Endodermal cell (in vitro differentiated cells): ENCODE measurements around the genes CCNC, SIM1 and PRDM1.

DNA sequence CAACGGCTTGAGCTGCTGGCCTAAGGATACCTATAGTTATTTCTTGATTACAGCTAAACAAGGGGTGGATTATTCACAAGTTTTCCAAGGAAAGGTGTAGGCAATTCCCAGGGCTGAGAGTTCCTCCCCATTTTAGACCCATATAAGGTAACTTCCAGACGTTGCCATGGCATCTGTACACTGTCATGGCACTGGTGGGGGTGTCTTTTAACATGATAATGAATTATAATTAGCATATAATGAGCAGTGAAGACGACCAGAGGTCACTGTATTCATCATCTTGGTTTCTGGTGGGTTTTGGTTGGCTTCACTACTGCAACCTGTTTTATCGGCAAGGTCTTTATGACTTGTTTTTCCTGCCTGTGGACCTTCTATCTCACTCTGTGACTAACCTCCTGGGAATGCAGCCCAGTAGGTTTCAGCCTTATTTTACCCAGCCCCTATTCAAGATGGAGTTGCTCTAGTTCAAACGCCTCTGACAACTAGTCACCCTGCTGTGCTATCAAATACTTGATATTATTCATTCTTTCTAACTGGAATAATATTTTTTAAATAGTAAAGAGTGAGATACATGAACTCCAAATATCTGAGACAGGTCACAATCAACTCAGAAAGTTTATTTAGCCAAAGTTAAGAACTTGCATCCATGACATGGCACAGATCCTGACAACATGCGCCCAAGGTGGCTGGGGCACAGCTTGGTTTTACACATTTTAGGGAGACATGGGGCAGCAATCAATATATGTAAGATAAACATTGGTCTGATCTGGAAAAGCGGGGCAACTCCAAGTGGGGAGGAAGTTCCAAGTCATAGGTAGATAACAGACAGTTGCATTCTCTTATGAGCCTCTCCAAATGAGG lies 1.3 kb upstream of the UFL1 start:
- PRO-cap = bidirectional peak, plus-strand start at position 657 of the sequence, minus-strand start at position 344 of the sequence

- PRO-cap = no peak
Measured at GRCh38 chr6:99553458-99554516, 14.7 kb downstream of the CCNC start.

DNA sequence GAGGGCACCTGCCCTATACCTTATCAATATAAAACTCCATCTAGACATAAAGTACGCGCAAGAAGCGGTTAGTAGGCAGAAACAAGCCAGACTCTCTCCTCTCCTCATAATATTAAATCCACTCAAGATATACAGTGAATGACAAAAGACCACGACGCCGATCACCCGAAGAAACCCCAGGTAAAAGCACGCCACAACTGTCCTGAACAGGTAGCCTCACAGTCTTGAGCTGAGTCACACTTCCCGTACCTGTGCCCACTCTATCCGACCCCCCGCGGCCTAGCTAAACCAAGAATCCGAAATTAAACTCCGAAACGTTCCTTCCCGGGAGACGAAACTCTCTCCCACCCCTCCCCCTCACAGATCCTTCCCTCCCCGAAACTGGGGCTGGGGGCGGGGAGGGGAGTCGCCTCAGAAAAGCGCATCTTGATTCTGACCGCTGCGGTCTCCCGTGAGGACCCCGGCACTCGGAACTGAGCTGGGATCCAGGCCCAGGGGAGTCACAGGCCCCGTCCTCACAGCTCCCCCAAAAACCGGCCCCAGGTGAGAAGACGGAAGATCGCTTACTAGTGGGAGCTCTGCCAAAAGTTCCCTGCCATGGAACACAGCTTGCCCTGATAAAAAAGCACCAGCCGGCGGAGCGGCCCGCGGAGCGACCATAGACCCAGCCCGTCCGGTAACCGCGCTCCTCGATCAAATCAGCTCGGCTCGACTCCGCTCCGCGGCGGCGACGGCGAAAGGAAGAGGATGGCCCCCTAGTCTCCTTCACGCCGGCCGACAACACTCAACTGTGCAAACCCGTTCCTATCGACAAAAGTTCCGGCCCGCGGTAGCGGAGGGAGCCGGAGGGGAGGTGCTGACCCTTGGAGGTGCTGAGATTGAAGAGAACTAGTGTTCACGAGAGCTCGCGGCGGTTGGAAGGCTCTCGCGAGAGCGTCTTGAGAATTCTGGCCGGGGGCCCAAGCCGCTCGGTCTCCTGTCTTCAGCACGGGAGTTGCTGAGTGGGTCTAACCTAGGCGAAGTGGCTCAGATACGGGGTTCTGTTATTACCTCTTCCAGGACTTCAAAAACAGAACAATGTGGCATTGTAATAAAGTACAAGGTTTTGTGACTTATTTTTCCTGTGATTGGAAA lies at the start of gene CCNC:
Gene CCNC, minus strand, starts transcription at position 732 of the 1,134 bp plus-strand sequence.
- PRO-cap = unidirectional peak, plus-strand start at position 121 of the sequence; bidirectional peak, plus-strand start at position 237 of the sequence, minus-strand start at position 226 of the sequence; bidirectional peak, plus-strand start at position 414 of the sequence, minus-strand start at position 310 of the sequence; bidirectional peak, plus-strand start at position 437 of the sequence, minus-strand start at position 475 of the sequence; bidirectional peak, plus-strand start at position 1,011 of the sequence, minus-strand start at position 732 of the sequence

DNA sequence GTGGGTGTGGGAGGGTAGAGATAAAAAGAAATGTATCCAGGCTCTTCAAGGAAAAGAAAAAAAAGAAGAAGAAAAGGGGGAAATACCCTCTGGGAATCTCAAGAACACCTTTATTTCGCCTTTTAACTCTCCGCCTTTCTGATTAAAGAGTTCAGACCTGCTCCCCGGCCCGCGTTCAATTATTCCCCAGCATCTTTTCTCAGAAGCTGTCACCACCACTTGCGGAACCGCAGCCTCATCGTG lies 4.3 kb upstream of the PRDM13 start:
- PRO-cap = no peak

DNA sequence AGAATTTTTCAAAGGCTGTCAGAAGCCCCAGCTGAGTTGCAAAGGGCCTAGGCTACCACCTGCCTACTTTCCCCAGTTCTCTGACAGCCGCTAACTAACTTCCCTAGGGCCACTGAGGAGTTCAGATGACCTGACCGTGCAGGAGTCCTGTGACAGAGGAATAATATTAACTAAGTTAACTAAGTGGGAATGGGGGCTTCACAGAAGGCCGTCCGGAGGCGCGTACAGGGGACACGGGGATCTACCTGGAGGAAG lies 884 bp downstream of the MCHR2 start:
- PRO-cap = no peak

DNA sequence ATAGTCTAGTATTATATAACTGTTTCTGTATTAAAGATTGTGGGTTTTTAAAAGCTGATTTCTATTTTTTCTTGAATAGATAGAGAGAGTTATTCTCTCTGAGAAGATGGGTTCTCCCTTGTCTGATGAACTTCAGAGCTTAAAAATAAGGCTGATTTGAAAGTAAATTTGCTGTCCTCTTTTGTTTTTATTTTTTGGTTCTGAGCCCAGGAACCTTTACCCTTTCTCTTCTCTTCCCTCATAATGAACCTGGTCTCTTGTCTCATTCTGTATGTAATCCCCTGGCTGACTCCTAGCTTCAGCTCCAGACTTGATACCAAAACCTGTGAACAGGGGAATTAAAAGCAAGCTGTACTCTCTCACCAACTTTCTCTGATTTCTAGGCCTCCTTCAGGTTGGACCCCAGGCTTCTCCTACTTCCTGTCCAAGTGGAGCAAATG lies 188.0 kb upstream of the MCHR2 start:
- PRO-cap = no peak

GRCh38 chr6:100196271-100197062 lies 202.4 kb upstream of the MCHR2 start:
- PRO-cap = bidirectional peak, plus-strand start at chr6:100196460, minus-strand start at chr6:100196401; unidirectional peak, minus-strand start at chr6:100196848

GRCh38 chr6:100464646-100465549 lies at the start of gene SIM1:
Gene SIM1, minus strand, starts transcription at chr6:100464921.
- PRO-cap = unidirectional peak, plus-strand start at chr6:100465138

- PRO-cap = no peak
Measured at GRCh38 chr6:100487602-100487881, 22.8 kb upstream of the SIM1 start.

DNA sequence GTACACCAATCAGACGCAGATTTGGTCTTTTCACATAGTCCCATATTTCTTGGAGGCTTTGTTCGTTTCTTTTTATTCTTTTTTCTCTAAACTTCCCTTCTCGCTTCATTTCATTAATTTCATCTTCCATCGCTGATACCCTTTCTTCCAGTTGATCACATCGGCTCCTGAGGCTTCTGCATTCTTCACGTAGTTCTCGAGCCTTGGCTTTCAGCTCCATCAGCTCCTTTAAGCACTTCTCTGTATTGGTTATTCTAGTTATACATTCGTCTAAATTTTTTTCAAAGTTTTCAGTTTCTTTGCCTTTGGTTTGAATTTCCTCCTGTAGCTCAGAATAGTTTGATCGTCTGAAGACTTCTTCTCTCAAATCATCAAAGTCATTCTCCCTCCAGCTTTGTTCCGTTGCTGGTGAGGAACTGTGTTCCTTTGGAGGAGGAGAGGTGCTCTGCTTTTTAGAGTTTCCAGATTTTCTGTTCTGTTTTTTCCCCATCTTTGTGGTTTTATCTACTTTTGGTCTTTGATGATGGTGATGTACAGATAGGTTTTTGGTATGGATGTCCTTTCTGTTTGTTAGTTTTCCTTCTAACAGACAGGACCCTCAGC lies 120.6 kb upstream of the SIM1 start:
- PRO-cap = no peak

DNA sequence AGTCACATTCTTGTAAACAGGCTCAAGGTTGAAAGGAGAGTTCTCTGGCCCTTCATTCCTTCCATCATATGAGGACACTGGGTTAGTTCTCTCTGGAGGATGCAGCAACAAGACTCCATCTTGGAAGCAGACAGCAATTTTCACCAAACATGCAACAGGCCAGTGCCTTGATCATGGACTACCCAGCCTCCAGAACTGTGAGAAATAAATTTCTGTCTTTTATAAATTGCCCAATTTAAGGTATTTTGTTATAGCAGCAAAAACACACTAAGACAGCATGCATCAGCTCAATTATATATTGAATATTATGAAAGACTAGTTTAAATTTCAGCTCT lies 190.4 kb upstream of the GRIK2 start:
- PRO-cap = no peak

- PRO-cap = bidirectional peak, plus-strand start at chr6:104941620, minus-strand start at chr6:104941303
Measured at GRCh38 chr6:104940794-104941818, 15.8 kb upstream of the LIN28B start.

- PRO-cap = no peak
Measured at GRCh38 chr6:105372120-105372524, 30.8 kb downstream of the PREP start.

GRCh38 chr6:105483430-105484027 lies 80.6 kb upstream of the PREP start:
- PRO-cap = no peak

DNA sequence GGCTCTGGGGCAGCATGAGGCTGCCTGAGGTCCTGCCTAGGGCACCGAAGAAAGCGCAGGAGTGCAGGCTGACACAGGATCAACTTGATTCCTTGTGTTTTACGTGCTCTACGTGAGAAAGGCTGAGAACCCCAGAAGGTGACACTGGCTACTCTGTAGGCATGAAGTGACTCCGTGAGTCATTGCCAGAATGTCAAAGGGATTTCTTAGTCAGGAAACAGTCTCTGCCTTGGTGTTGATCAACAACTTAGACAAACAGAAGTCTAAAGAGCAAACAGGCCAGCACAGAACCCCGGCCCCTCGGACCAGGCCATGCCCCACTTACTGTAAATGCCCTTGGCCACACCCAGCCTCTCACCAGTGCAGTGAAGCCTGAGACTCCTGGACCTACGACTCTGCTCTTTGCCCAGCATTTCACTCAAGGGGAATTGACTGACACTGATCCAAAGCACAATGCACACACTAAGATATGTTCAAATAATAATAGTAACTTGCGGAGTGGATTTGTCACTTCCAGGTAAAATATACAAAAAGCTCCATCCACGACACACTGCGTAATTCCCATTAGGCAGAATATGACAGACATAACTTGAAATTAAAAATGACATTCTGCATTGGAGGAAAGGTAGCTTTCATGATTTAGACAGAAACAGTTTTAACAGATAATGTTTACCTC lies 289.9 kb upstream of the PRDM1 start:
- PRO-cap = no peak

GRCh38 chr6:106085734-106086732 lies at the start of gene PRDM1:
Gene PRDM1, plus strand, starts transcription at chr6:106086336.
- PRO-cap = bidirectional peak, plus-strand start at chr6:106086373, minus-strand start at chr6:106086223

- PRO-cap = no peak
Measured at GRCh38 chr6:106089641-106090591, 3.8 kb downstream of the PRDM1 start.

DNA sequence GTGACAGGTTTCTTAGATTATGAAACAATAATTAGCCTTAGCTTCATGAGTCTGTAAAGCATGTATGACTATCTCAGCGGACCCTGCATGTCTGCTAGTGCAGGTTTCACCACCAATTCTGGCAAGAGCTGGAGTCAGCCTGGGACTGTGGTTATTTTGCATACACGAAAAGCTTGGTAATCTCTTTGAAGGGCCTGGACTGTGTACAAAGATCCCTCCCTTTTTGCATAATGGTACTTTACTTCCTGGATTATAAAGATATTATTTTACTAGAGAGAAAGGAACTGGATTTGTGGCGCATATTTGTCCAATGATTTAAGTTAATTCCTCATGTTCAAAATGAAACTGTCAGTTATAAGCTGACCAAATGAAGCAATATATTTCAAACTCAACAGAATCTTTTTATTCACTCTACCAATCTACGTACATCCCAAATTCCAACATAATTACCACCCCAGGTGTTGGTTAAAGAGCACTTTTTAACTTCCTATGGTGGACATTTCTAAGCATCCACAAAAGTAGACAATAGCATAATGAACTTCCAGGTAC lies 43.5 kb downstream of the PRDM1 start:
- PRO-cap = no peak

DNA sequence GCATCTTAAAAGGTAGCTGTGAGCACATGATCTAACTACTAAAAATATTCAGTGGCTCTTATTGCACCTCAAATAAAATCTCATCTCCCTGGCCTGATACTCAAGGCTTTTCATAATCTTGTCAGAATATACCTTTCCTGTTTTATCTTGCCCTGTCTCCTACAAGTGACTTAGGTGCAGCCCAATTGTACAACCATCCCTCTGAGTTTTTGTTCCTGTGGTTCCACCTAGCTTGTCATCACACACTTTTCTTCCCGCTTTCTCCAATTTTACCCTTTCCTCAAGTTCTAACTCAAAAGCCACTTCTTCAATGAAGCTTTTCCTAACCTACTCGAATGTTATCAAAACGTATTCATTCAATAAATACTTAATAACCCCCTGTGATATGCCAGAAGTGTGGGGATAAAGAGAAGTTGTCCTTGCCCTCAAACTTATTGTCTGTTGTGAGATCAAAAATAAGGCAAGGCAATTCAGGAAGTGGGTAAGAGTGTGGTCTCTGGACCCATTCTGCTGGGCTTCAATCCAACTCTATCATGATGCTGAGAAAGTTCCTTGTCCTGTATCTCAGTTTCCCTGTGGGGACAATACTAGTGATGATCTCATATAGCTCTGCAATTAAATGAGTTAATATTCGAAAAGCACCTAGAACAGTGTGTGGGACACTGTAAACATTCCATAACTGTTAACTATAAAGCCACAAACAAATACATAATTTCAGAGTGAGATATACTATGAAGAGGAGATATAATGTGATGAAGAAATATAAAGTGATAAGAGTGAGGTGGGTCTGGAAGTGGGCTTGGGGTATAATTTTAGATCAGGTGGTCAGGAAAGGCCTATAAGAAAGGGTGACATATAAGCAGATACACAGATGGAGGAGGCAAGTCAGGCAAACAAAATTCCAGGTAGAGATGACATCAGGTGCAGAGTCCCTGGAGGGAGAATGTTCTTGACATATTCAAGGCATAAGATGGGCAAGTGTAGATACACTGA lies 92.8 kb downstream of the PRDM1 start:
- PRO-cap = no peak

DNA sequence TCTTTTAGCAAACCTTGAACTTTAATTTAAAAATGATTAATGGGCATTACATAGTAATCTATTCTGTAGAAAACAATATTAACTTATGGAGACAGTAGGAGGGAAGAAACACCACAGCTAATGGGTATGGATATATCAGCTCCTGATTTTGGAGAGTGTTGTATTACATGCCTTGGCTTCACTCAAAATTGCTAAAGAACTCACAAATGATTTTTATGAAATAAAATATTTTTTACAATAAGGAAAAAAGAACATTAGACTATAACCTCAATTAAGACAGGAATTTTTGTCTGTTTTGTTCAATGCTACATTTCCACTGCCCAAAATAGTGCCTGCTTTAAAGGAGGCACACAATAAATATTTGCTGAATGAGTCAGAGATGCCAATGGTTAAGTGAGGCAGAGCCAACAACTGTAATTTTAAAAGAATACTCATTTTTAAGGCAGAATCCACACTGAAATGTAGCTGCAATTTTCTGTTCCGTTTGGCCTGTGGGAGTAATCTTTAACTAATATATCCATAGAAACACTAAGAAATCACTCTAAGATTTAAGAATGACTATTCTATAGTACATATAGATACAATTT lies 15.6 kb downstream of the ATG5 start:
- PRO-cap = no peak